Metastatic Liver Carcinoma in the Adrenal Gland (tissue), 2 donors: ENCODE data around the gene SMIM2.

DNA sequence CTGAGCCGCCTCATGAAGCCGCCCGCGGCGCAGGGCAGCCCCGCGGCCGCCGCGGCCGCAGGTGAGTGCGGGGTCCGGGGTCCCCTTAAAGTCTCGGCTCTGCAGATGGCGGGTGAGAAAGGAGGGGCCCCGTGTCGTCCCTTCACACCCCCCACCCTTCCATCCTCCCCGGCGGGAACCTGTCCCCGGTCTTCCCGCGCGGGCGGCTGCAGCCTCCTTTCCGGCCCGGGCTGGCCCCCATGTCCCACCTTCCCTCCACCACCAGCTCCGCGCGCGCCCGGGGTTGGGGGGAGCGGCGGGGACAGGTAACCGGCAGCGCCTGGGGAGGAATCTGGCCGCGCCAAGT lies 319 bp downstream of the RGCC start:
- PRO-cap, 2 experiments = no peak in any of the 2 experiments

- PRO-cap, 2 experiments = no peak in any of the 2 experiments
Observed at GRCh38 chr13:41554860-41555414, 97.6 kb downstream of the RGCC start.

DNA sequence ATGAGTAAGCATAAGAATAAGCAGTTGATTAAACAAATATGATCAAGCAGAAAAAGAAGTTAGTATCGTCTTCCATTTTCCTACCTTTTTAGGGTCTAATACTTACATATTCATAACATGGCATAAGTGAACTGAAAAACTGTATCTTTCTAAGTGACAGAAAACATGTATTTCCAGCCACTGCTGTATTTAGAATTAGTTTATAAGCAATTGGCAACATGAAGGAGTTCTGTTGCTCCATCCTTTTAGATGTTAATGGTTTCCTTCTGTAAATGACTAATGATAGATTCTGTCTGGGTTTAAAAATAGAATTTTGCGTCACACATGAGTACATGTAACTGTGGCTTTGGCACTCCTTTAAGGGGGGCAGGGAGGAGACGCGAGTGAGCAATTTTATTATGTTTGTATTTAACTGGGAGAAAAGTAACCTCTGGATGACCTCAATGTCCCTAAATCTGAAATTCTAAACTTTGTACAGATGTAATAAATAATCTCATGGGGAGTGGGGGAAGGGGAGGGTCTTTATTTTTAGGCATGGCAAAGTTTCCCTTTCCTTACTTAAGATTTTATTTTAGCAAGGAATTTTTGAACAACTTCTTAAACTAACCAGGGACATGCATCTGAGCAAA lies 237.5 kb downstream of the RGCC start:
- PRO-cap, 2 experiments = no peak in any of the 2 experiments

DNA sequence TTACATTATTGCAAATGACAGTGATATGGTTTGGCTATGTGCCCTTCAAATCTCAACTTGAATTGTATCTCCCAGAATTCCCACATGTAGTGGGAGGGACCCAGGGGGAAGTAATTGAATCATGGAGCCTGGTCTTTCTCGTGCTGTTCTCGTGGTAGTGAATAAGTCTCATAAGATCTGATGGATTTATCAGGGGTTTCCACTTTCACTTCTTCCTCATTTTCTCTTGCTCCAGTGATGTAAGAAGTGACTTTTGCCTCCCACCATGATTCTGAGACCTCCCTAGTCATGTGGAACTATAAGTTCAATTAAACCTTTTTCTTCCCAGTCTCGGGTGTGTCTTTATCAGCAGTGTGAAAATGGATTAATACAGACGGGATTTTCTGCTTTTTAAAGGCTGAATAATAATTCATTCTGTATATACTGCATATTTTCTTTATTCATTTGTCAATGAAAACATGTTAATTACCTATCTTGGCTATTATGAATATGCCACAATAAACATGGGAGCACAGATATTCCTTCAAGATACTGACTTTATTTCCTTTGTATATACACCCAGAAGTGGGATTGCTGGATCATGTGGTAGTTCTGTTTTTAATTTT lies 109.4 kb downstream of the VWA8 start:
- PRO-cap, 2 experiments = no peak in any of the 2 experiments

GRCh38 chr13:41892623-41893320 lies 68.1 kb downstream of the VWA8 start:
- PRO-cap, 2 experiments = no peak in any of the 2 experiments

GRCh38 chr13:42354951-42355504 lies 83.1 kb downstream of the AKAP11 start:
- PRO-cap, 2 experiments = no peak in any of the 2 experiments

DNA sequence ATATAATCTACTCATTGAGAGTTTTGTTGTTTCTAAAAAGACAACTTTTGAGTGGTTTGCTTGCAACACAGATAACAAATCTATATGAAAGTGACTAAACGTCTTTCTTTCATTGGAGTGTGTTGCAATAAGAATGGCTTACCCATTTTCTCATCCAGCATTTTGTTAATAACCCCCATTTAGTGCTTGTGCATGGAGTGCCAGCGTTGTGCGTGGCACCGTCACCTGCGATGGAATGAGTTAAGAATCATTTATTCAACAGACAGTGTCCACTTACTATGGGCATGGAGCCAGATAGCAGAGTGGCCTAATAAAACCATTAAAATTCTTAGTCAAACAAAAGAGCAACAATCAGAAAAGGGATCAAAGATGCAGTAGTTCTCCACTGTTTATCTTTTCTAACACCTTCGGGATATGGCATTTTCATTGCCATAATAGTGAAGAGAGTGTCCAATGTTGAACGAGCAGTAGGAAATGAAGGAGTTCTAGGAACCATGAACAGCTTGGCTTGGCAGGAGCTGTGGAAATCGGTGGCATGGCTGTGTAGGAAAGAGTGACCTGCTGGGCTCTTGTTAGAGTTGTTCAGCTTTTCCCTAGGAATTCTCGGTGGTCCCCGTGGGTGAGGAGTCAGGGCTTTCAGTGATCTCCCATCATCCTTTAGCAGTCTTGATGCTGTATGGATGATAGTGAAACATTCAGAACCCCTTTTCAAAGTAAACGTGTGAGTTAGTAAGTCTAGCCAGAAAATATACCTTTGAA lies 2.0 kb downstream of the TNFSF11 start:
- PRO-cap, 2 experiments = no peak in any of the 2 experiments

DNA sequence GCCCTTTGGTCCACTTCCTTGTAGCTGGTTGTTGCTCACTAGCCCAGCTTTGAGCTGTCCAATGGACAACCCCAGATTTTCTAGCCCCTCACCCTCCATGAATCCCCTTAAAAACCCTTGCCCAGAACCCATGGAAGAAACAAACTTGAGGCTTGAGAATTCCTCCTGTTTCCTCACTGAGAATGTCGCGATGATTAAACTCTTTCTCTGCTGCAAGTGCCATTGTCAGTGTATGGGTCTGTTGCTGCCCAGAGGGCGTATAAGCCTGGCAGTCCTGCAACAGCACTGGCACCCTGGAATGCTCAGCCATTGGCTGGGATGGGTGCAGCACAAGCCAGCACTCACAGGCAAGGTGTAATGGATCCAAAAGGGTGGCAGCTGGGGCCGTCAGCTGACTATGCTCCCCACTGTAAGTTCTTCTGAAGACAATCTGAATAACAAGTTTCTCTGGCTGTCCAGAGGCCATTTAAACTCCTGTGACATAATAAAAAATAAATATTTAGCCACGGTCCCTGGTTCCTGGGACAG lies 6.2 kb downstream of the EPSTI1 start:
- PRO-cap, 2 experiments = peak in 1 of 2 experiments; most common plus-strand start position 8 of the sequence (in 1)

DNA sequence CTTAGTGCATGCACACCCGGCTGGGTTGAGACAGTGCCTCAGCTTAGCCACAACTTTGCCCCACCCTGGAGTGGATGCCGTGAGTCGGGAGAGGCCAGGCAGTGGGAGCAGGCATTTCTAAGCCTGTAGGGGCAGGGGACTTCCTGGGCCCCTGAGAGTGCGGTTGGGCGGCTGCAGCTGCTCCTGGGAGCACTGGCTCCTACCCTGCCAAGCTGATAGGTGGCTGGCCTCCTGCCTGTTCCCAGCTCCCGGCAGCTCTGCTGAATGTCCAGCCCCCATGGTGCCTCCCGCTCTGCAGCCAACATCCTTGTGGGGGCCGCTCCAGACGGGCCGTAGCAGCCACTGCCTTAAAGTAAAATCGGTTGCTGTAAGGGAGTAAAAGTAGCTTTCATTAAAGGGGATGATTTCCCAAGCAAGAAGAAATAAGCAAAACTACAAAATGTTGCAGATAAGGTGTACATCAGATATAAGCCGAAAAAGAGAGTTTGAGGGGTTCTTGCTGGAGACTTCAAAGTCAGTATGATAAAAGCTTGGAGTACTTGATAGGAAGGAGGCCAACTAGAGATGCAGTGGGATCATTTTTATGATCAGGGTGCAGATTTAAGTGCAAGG lies 13.5 kb downstream of the DNAJC15 start:
- PRO-cap, 2 experiments = no peak in any of the 2 experiments

GRCh38 chr13:43054583-43055822 lies 31.6 kb downstream of the DNAJC15 start:
- PRO-cap, 2 experiments = peak in 1 of 2 experiments; most common plus-strand start chr13:43055412 (in 1)

DNA sequence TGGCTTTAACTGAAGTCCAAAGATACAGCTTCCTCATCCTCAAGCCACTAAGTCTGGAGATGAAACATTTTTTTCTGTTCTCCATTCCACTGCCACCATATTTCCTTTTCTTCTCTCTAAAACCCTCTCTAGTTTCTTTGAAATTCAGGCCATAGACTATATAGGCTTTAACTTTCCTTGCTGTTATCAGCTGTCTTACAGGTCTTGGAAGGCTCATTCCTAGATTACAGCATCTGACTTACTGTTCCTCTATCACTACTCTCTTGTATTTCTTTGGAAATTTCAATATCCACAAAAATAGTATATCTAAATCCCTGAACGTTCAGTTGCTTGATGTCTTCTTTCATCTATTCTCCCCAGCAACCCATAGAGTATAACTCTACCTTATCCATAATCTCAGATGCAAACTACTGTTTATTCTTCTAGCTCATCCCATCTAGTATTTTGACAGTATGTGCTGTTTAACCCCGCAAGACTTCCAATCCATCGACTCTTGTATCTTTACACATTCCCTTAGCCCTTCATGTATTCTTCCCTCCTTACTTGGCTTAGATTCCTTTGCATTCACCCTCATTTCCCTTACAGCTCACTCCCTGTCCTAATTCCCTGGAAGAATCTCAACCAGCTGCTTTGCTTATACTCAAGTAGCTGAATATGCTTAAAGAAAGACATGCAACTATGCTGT lies 7.7 kb downstream of the CCDC122 start:
- PRO-cap, 2 experiments = no peak in any of the 2 experiments

DNA sequence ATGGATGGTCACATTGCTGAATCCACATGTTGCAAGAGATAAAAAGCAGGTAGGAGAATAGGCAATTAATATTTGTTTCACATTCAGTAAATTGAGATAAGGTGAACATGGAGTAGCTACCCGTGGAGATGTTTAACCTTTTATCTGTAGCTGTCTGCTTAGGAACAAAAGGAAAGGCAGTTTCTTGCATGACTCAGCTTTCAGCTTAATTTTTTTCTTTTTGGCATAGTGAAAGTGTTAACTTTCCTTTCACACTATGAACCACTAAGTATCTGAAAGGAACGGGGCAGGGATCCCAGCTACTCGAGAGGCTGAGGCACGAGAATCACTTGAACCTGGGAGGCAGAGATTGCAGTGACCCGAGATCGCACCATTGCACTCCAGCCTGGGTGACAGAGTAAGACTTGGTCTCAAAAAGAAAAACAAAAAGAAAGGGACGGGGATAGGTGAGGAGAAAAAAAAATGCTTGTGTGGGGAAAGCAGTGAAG lies 105.4 kb downstream of the SMIM2 start:
- PRO-cap, 2 experiments = no peak in any of the 2 experiments

DNA sequence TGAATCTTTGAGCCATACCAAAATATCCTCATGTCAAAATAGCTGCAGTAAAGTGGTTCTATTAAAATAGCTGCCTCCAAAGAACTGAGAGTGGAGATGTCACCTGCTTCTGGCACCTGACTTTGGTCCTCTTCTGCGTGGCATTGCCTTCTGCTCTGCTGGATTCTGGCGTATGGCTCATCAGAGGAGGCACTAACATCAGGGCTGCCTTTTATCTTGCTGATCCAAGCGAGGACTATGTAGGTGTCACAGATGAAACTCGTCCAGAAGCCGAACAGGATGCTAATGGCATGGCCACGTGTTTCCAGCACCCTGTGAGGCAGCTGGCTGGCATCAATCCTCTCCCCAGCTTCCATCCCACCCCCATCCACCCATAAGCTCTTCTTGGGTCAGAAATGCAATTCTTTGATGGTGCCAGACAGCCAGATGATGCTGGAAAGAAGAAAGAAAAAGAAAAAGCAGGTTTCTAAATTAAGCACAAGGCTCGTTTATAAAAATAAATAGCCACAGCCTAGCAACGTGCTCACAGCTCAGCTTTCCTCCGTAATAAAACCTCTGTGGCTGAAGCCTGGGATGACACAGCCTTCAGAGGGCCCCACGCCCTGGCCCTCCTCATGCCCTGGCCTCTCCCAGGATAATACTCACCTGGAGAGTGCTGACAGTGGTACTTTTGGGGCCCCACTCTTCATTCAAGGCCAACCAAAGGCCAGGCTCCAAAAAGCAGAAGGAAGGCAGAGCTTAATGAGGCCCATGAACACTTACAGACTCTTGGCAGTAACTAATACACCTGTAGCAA lies at the start of gene SMIM2:
Gene SMIM2 (minus strand): TSS at position 758 of the 796 bp plus-strand sequence.
- PRO-cap, 2 experiments = no peak in any of the 2 experiments

- PRO-cap, 2 experiments = no peak in any of the 2 experiments
Observed at GRCh38 chr13:44218619-44219335, 57.7 kb upstream of the SMIM2 start.

GRCh38 chr13:44305826-44306348 lies 67.7 kb upstream of the SERP2 start:
- PRO-cap, 2 experiments = no peak in any of the 2 experiments

DNA sequence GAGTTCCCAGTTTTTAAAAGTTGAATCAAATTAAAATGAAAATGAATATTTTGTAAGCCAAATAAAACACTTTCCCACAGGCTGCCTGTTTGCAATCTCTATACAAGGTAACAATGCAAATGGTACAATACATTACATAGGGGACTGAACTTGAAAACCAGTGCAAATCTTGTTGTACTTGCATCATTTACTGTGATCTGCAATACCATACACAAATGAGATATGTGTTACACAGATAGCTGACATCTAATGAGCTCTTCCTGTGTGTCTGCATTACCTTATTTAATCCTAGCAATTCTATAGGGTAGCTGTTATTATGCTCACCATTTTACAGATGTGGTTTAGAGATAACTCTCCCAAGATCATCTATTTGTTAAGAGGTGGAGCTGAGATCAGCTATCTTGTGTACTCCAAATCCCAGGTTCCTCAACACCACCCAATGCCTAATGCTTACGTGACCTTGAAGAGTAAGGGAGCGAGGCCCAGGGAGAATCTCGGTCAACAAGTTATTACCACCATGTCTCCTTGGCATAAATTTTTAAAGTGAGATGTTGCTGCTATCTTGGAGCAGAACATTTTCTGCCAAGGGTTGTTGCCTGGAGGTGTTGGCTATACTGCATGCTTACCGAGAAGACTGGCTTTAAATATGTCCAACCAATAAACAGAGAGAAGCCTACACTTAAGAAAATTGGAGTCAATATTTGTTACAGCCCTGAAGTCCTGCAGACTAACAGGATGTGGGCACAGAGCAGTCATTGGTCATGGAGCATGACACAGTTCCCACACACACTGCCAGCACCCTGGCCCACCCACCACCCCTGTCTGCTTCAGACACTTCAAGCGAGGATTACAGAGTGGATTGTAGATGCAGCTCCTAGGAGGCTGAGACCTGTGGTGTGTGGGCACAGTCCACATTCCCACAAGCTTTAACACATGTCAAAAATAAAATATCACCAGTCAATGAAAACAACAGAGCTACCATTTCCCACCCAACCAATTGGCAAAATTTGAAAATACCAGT lies 21.2 kb upstream of the SERP2 start:
- PRO-cap, 2 experiments = no peak in any of the 2 experiments

DNA sequence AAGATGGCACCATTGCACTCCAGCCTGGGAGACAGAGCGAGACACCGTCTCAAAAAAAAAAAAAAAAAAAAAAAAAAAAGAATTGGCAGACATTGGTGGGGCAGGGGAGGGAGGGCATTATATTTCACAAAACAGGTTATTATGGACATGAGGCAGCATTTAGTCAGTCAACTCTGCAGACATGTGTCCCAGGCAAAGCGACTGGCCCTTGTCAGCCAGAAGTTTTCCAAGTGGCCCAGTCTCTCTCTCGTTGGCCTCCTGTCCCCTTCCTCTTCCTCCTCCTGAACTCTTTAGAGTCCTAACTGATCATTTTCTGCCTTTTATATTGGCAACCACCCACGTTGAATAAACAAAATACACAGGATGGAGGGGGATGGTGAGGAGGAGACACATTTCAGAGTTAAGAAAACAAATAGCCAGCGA lies 11.5 kb upstream of the SERP2 start:
- PRO-cap, 2 experiments = no peak in any of the 2 experiments

DNA sequence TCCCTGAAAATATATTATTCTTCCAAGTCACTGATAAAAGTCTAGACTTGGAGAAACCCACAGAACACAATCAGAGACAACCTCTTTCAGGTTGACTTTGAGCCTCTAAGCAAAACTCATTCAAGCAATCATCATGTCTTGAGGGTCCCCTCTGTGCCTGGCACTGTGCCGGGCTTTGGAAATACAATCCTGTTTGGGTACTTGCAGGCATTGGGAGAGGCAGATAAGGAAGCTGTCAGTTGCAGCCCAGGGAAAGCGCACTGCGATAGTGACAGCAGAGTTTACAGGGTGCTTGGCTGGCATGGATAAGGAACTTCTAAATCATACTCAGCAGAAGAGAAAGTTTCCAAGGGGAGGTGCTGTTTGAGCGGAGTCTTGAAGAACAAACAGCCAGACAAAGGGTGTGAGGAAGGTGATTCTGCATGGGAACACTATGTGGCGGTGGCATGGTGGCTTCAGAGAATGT lies 9.0 kb downstream of the SERP2 start:
- PRO-cap, 2 experiments = no peak in any of the 2 experiments

GRCh38 chr13:44396513-44396843 lies 22.9 kb downstream of the SERP2 start:
- PRO-cap, 2 experiments = no peak in any of the 2 experiments

DNA sequence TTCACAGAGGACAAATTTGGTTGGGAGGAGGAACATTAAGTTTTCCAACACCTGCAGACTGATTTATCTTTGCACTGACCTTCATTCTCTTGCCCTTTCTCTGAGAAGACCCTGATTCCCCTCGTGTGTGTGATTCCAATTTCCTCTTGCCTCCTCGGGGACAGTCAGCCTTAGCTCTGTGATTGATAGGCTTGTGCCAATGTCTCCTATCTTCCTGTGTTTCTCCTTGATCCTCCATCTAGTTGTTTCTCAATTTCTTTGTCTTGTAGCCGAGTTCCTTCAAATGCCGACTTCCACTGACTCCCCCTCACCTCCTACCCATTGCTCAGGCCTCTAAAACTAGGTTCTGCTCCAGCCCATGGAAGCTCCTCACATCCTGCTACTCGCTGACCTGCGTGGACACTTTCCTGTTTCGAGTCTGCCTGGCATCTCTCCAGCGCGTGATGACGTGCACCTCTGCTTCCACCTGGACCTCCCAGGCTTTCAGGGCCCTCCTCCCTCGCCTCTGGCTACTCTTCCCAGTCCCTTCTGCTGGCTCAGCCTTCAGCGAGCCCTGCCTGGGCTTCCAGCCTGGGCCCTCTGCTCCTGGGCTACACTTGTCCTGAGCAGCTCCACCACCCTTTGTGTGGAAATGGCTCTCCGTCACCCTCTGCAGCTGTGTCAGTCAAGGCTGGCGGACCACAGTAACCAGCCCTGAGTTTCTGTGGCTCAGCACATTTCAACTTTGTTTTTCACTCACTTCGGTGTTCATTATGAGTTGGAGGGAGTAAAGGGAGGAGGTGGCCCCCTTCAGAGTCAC lies 49.1 kb downstream of the SERP2 start:
- PRO-cap, 2 experiments = no peak in any of the 2 experiments